Daoy (cell line): ENCODE measurements around the gene LPIN3.

- RAMPAGE, long total RNA, result no peak
Observed at GRCh38 chr20:38779181-38780041, 26.1 kb upstream of the PPP1R16B start.

GRCh38 chr20:38809878-38810670 lies 4.6 kb downstream of the PPP1R16B start:
- RAMPAGE, long total RNA, result no peak

DNA sequence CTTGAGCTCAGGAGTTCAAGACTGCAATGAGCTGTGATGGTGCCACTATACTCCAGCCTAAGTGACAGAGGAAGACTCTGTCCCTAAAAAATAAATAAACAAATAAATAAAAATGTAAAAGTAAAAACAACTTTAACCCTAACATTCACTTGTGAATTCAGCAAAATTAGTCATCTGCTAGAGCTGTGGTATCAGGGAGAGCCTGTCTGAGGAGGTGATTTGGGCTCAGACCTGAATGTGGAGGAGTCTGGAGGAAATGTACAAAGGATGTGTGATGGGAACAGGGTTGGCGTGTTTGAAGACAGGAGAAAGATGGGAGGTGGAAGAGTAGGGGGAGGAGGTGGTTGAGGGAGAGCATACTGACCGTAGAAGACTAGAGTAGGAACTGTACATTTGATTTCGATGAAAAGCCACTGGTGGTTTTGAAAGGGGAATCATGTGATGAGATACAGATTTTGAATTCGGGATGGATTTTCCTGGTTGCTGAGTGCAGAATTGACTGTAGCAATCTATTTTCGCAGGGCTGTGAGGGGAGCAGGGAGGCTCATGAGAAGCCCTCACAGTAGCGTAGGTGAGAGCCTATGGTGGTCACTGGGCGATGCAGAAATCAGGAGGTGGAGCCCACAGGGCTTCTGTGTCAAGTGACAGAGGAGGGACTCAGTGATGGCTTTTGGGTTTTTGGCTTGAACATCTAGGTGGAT lies 40.0 kb downstream of the PPP1R16B start:
- RAMPAGE, long total RNA, result no peak

- RAMPAGE, long total RNA, result no peak
Observed at GRCh38 chr20:39049602-39050603, 87.8 kb downstream of the DHX35 start.

- RAMPAGE, long total RNA, result no peak
Observed at GRCh38 chr20:39358003-39358591, 396.0 kb downstream of the DHX35 start.

- RAMPAGE, long total RNA, result no peak
Observed at GRCh38 chr20:40686995-40687313, 2.1 kb downstream of the MAFB start.

DNA sequence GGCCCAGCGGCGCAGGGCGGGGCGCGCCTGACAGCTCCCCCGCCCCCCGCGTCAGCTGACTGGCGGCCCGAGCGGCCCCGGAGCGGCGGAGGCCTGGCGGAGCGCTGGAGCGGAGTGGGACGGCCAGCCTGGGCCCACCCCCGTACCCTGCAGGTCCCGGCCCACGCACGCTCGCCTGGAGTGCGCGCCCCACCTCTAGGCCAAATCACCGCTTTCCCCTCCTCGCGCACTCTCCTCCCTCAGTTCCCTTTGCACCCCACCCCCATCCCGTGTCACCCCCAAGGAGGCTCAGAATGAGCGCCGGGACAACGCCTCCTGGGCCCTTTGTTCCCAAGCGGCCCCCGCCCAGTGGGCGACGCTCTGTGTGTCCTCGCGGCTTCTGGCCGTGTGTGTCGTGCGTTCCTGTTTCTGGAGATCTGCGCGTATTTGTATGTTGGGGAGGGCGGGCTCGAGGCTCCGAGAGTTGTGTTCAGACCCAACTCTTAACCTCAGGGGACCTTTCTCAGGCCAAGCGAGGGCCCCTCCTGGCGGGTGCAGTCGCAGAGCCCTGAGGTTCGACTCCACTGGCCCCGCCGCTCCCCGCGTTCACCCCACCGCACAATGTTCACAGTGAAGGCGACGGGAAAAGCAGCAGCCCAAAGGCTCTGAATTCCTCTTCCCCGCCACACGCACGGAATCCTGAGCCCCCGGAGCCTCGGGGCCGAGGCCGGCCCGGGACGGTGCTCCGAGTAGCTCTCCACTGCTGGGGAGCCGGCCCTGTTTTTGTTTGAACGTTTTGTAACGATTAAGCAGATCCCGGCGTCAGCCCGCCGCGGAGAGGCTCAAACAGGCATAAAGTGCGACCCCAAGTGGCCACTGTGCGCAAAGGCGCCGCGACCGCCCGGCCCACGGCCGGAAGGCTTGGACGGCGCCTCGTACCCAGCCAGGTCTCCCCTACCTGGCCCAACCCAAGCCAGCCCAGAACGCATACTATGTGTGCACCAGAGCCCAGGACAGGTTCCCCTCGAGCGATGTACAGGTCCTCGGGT lies 618 bp upstream of the MAFB start:
- RAMPAGE, long total RNA, result no peak

- RAMPAGE, long total RNA, result no peak
Observed at GRCh38 chr20:40911551-40912234, 116.9 kb upstream of the TOP1 start.

DNA sequence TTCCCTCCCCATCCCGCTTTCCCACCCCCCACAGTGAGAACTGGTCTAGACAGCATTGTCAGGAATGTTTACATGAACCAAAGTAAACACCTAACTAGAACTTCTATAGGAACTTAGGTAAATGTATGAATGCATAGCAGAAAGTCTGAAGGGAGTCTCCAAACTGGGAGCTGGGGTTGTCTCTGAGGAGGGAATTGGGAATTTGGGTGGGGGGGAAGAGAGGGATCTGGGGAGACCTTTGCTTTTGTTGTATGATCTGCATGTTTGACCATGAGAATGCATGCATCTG lies 69.9 kb upstream of the TOP1 start:
- RAMPAGE, long total RNA, result no peak

DNA sequence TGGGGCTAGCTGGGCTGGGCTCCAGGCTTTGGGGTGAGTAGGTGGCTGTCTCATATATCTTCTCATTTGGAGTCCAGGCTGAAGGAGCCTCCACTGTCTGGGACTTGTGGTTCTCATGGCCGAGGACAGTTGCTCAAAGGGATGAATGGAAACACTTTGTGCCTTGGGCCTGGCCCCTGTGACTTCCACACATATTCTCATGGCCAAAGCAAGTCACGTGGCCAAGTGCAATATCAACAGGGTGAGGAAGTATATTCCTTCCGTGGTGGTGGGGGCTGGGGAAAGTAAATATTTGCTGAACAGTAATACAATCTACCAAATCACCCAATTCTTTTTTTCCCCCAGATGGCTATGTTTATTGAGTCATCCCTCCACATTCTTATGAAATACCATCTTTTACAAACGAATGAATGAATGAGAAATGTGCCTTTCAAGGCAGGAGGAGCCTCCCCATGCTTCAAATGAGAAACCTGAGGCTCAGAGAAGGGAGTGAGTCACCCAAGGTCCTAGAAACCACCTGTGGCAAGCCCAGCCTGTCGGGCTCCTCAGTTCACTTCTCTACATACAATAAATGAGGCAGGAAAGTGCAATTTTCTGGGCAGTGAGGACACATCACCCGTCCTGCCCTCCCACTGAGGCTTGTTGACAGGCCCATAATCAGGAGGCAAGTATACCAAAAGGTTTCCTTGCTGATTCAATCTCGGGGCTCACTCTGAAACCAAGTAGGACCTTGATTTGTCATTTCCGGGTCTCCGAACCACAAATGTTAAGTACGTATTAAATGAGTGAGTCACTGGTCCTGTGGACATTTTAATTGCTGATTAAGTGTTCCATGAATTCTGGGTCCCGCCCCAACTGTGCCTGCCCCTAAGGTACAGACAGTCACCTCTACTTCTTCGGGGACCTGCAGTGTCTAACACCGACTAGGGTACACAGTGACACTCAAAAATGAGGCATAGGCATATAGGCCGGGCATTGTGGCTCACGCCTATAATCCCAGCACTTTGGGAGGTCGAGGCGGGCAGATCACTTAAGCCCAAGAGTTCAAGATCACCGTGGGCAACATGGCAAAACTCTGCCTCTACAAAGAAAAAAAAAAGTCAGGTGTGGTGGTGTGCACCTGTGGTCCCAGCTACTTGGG lies 25.2 kb upstream of the TOP1 start:
- RAMPAGE, long total RNA, result no peak

DNA sequence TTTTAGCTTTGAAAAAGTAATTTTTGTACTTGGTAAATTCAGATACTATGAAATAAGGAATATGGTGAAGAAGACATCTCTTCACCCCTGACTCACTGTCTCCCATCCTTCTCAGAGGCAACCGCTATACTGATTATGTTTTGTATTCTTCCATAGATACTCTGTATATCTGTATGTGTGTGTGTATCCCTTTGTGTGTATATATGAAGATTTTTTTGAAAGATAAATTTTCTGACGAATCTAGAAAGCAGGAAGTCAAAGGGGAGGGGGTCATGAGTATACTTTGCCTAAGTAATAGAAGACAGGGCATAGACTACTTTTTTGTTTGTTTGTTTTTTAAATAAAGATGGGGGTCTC lies 48.1 kb downstream of the TOP1 start:
- RAMPAGE, long total RNA, result no peak

GRCh38 chr20:41084197-41085213 lies 52.8 kb upstream of the PLCG1 start:
- RAMPAGE, long total RNA, result no peak

- RAMPAGE, long total RNA, result no peak
Observed at GRCh38 chr20:41125738-41126319, 11.5 kb upstream of the PLCG1 start.

GRCh38 chr20:41136247-41136677 lies 1.1 kb upstream of the PLCG1 start:
- RAMPAGE, long total RNA, result no peak

- RAMPAGE, long total RNA, result no peak
Observed at GRCh38 chr20:41168421-41169326, 31.3 kb downstream of the PLCG1 start.

- RAMPAGE, long total RNA, result no peak
Observed at GRCh38 chr20:41245369-41245766, 72.2 kb downstream of the ZHX3 start.

DNA sequence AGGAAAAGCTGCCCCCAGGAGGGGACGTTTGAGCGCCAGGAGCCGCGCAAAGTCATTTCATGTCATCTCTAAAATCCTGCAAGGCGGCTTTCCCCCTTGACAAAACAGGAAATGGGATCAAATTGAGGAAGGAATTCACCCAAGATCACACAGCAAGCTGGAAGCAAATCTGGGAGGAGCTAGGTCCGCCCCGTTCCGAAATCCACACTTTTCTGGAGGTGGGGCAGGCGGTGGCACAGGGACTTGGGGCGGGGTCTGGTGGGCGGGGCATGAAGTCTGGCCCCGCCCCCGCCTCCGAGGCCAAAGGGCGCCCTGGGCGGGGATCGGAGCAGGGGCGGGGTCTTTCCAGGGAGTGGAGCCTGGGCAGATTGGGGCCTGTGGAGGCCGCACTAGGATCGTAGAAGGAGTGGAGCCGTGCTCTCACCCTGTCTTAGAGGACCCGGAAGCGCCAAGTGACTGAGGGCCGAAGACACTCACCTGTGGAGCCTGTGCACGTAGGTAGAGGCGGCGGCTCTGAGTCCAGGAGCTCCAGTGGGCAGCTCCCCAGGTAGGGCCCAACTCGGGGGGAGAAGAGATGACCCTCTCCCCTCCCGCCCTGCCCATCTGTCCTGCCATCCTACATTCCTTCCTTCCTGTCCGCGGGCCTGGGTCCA lies at the start of gene LPIN3:
LPIN3 (plus strand) TSS at position 366 of the 653 bp plus-strand sequence.
- RAMPAGE, long total RNA, result no peak

DNA sequence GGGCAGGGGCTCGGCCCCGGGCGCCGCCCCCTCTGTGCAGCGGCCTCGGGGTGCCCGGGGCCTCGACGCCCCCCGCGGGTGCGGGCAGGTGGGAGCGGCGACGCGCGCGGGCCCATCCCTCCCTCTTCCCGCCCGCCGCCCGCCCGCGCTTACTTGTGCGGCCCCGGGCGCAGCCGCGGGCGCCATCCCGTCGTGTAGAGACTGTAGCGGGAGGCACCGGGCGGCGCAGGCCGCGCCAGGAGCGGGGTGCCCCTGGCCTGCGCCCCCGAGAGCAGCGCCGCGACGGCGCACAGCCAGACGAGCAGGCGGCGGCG lies 346 bp downstream of the EMILIN3 start:
- RAMPAGE, long total RNA, result no peak

GRCh38 chr20:41696371-41697083 lies 78.3 kb upstream of the CHD6 start:
- RAMPAGE, long total RNA, result no peak

DNA sequence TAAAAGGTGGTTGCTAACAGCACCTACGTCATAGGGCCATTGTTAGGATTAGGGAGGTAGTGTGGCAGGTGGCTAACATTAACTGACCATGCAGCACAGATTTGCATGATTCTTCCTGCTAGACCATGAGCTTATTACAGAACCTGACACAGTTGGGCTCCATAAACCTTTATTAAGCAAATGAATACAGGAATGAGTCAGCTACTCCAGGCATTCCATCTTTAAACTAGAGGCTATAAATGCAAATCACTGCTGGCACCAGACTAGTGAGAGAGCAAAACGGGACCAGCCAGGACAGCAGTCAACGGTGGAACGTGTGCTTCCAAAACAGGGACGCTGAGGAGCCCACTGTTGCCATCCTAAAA lies 440.1 kb downstream of the PTPRT start:
- RAMPAGE, long total RNA, result no peak